Placental pericyte (primary cell): ENCODE measurements around the genes MASTL and MKX.

DNA sequence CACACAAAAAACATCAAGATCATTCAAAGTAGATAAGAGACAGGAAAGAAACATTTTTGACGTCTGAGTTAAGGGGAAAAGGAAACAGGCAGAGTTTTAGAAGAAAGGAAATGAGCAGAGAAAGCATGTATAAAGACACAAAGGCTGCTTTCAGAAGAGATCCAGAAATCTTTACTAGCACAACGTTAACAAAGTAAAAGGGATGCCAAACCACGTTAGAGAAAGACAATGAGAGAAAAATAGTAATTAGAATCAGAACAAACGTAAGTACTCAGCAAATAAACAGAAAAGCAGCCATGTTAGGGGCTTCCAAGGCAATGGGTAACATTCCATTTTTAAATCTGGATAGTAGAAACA lies 76.8 kb downstream of the ANKRD26 start:
- CAGE, long polyA plus RNA, result no peak

DNA sequence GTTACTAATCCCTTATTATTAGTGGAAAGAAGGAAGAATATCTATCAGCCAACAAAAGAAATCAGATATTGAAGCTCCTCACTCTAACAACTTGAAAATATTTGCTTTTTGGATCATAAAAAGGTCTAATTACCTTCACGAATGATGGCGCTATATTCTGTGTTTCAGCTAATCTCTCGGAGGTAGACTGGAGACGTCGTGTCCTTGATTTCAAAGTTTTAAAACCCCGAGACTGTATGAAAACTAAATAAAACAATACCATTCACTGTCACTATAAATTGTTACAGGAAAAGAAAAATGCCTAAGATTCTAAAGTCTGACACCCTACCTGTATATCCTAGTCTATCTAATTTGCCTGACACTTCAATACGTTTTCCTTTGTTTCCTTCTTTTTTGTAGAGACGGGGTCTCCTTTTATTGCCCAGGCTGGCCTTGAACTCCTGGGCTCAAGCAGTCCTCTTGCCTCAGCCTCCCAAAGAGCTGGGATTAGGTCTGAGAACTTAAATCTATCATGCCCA lies 18.0 kb downstream of the YME1L1 start:
- CAGE, long polyA plus RNA, result no peak

GRCh38 chr10:27138956-27139850 lies 15.0 kb downstream of the YME1L1 start:
- CAGE, long polyA plus RNA, result no peak

- CAGE, long polyA plus RNA, result no peak
These were observed at the start of gene MASTL for GRCh38 chr10:27154811-27155525. TSS of gene MASTL (plus strand) at chr10:27155352.

- CAGE, long polyA plus RNA, result no peak
These were observed 22.2 kb upstream of the ACBD5 start for GRCh38 chr10:27262898-27263126.

DNA sequence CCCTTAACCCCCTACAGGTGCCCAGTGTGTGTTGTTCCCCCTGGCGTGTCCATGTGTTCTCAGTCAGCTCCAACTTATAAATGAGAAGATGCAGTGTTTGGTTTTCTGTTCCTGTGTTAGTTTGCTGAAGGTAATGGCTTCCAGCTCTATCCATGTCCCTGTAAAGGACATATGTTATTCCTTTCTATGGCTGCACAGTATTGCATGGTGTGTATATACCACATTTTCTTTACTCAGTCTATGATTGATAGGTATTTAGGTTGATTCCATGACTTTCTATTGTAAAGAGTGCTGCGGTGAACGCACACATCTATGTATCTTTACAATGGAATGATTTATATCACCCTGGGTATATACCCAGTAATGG lies 86.7 kb upstream of the ACBD5 start:
- CAGE, long polyA plus RNA, result no peak

- CAGE, long polyA plus RNA, result no peak
These were observed 987 bp downstream of the RAB18 start for GRCh38 chr10:27505176-27505406.

- CAGE, long polyA plus RNA, result no peak
These were observed 33.8 kb downstream of the RAB18 start for GRCh38 chr10:27537851-27538327.

GRCh38 chr10:27547234-27548011 lies 43.3 kb downstream of the RAB18 start:
- CAGE, long polyA plus RNA, result no peak

GRCh38 chr10:27744366-27745348 lies 962 bp downstream of the MKX start:
- CAGE, long polyA plus RNA, result no peak

DNA sequence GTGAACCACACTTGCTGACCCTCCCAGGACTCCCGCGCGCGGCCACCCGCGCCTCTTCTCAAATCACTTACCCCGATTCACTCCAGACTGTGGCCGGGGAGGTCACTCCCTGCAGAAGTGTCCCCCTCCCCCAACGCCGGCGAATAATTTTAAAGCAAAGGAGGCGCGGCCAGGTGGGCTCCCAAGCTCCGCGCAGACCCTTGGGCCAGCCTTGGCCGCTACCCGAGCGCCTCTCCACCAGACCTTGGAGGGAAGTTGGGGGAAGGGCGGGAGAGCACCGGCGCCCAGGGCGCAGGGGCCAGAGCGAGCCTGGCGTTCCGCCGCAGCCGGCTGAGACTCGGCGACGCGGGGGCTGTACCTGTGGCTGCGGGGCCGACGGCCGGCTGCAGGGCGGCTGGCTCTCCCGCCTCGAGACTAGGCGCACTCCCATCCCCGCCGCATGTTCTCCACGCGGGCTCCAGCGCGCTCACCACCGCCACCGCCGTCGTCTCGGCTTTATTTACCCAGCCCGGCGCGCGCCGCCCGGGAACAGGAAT lies at the start of gene MKX:
Gene MKX (minus strand): TSS at position 471 of the 536 bp plus-strand sequence.
- CAGE, long polyA plus RNA, result no peak

- CAGE, long polyA plus RNA, result no peak
These were observed 405 bp upstream of the MKX start for GRCh38 chr10:27745885-27746562.

GRCh38 chr10:27746563-27746893 lies 909 bp upstream of the MKX start:
- CAGE, long polyA plus RNA, result no peak

DNA sequence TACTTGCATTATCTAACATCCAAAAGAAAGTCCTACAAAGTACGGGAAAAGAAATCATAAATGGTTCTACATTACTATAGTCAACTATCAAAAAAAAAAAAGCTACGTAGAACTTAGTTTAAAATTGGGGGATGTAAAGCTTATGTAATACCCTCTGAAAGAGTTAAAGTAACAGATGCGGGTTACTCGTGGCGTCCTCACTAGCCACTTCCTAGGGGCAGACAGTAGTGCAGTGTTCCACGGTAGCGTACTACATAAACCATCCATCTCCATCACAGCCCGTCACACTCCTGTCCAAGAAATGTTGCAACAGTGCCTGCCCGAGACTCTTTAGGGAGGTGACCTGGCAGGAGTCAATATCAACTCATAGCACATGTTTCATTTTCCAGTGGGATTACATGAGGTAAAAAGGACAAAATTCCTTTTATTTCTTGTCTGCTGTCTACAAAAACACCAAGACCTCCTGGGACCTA lies 100.1 kb downstream of the MPP7 start:
- CAGE, long polyA plus RNA, result no peak

DNA sequence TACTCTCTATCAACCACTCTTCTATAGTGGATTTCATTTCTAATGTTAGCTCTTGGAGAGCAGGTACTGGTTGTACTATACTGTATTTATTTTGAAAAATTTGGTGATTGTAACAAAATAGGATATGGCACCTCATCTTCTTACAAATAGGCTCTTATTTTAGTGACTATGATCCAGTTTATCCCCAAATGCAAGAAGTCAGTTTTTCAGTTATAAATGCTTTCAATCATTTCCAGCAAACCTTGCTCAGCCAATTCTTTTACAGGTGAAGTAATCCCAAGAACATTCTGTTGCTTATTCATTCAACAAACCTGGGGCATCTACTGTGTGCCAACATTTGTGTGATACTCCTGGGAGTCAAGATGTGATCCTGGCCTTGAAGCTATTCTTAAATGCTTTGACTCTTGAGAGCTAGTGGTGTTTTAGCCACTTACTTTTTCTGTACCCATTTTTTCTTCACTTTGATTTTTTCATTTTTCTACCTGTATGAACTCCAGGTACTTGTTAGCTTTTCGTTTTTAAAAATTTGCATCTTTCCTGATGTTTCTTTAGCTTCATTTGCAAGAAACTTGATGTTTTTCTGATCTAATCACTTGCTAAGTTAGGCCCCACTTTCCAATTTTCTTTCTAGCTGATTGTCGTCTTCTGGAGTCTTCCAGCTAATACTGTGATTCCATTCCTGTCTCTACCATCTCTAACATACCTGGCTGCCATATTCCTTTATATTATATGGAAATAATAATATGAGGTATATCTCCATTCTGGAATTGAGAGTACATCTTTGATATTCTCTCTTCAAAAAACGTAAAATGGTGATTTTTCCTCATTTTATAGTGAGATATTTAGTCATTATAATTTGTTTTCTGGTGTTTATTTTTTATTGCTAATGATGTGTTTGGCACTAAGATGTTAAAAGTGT lies 4.7 kb downstream of the WAC start:
- CAGE, long polyA plus RNA, result no peak

DNA sequence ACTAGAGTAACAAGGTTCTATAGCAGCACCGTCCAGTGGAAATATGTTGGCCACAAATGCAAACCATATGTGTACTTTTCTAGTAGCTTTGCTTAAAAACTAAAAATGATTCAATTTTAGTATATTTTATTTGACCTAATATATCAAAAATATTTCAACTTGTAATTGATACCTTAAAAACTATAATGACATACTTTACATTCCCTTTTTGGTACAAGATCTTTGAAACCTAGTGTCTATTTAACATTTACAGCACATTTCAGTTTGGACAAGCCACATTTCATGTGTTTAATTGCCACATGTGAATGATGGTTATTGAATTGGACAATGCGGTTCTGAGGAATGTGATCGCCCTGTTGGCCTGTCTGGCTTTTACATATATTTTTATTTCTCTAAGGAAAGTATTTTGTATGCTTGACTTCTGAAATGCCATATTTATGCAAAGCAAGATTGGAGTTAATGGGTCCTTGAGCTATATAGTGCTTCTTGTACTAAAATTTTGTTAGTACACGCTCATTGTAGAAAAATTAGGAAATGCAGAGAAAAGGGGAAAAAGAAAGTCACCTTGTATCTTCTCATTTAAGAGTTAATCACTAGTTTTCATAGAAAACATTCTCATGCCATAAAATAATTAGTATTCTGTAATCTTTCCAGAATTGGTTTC lies 10.4 kb downstream of the WAC start:
- CAGE, long polyA plus RNA, result no peak

GRCh38 chr10:28939224-28939628 lies 261.9 kb downstream of the BAMBI start:
- CAGE, long polyA plus RNA, result no peak

DNA sequence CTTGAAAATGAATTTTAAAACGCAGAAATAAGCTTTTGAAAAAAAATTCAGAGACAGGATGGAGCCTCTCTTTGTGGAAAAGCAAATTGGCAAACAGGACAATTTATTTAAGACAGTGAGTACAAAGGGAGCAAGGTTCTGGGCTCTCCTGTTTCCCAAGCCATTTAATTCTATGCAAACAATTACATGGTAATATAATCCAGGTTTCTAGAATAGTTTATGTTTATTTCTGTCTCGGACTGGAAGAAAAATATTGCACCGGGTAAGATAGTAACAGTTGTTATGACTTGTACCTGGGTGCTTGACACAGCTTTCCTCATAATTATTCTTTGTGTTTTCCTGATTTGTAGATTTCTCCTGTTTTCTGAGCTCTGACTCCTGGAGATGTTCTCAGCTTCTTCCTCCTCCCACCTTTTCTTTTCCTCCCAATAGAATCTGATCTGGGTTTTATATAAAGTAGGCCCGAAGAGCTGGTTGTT lies 263.2 kb downstream of the BAMBI start:
- CAGE, long polyA plus RNA, result no peak

DNA sequence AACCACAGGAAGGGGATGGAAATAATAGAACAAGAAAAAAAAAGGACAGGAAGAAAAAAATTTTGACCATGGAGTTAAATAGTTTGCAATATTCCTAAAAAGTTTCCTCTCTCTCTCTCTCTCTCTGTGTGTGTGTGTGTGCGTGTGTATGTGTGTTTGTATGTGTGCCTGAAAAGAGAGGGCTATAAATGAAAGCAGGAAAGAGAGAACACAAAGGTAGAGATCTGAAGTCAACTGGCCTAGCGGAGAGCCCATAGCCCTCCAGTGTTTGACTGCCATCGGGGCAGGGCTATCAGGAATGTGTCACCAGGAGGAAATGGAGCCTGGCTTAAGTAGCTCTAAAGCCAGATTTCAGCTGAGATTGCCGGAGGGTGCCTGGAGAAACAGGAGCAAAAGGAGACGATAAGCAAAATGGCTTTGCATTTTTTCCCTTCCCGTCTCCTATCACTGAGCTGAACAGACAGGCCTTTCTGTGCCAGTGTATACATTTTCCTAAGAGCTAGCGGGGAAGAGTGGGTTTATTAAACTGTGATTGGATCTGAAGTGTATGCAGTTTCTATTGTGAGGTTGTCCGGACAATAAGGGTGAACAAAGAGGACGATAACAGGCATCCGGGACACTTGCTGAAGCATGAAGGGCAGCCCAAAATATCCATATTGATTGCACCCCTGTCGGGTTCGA lies 175.7 kb upstream of the LYZL1 start:
- CAGE, long polyA plus RNA, result no peak

DNA sequence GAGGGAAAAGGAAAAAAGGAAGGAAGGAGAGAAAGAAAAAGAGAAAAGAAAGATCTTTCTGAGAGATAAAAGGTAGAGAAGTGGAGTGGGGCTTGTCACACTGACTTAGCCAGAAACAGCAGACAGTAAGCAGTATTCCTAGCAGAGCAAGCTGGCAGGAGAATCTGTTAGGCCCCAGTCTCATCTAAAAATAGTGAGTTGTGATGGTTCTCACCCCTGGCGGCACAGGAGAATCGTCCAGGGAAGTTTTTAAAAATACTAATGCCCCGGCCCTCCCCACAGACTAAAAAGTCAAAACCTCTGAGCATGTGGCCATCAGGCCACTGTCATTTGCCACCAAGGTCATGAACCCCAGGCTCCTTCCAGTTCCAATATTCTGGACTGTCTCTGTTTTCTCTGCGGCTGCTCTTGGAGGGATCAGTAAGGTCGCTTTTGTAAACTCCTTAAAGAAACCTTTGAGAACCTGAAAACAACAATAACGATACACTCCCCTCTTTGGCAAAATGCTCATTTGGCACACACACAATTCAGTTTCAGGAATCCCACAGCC lies 34.1 kb downstream of the LYZL1 start:
- CAGE, long polyA plus RNA, result no peak